ENCODE data around the genes SPAG9 and C17orf67.

- RRBS: 1% methylated on average over 34 of the region's 78 CpGs
These were observed at the start of gene SPAG9 for GRCh38 chr17:51120295-51120926. TSS of gene SPAG9 (minus strand) at chr17:51120868.

DNA sequence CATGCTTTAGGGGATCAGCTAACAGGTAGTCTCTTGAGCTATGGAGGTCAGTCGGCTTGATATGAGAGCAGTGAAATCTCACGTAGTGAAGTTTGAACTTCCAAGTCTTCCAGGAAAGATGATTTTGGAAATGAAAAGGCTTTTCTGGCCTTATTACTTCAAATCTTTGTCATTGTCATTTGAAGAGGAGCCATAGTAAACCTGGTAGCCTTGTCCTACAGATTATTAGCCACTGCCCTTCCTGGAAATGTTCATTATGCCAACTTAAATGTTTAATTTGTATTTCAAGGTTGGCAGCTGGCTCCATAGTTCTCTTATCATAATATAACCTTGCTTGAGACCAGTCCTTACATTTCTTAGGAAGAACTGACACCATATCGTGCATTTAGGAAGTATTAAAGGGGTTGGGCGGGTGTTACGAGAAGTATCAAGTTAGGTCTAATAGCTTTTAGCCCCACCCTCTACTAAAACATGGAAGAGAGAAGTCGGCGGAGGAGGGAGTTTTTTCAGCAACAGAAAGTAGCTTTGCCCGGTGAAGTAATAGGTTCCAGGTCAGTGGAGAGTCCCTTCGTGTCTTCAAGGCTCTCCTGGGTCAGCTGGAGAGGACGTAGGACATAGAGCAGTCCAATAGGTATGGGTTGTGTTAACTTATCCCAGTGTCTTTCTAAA, 37.9 kb downstream of the UTP18 start:
- RRBS: no CpG with 5 or more reads among the region's 10 CpGs

GRCh38 chr17:51435102-51435599, 174.8 kb downstream of the UTP18 start:
- RRBS: no CpG with 5 or more reads among the region's 4 CpGs

GRCh38 chr17:52157722-52158182, 762 bp downstream of the CA10 start:
- RRBS: 0% methylated on average over 2 of the region's 36 CpGs

GRCh38 chr17:54302907-54303297, 480.2 kb downstream of the KIF2B start:
- RRBS: no CpG with 5 or more reads among the region's 1 CpG

- RRBS: no CpG with 5 or more reads among the region's 11 CpGs
These were observed 1.3 kb upstream of the HLF start for GRCh38 chr17:55263435-55263801.

GRCh38 chr17:55443245-55443838, 21.7 kb upstream of the MMD start:
- RRBS: no CpG with 5 or more reads among the region's 3 CpGs

DNA sequence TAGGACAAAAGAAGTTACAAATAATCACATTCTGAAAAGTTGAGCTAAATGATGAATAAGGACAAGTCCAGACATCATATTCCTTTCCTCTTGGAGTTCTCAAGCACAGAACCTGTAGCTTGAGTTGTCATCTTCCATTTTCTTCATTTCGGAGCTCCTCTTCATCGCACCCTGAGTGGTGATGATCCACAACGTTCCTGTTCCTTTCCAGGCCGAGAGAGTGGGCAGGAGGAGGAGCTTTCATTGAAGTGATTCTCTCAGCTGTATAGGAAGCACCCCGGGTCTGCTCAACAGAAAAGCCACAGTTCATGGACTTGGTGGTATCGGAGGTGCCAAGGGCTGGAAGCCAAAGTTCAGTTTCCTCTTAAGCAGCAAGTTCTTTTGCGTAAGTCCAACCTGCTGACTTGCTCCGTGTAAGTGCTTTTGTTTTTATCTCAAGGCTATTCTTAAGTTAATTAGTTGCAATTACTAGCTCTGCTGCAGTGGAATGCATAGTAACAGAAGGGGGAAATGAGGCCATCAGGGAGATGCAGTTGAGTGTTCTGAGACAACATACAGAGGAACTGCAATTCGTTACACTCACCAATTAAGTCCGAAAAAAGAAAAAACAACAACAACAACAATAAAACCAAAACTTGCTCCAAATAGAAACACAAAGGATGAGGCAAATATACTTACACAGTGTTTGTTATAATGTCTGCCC, 45.0 kb upstream of the MMD start:
- RRBS: no CpG with 5 or more reads among the region's 10 CpGs

GRCh38 chr17:56034014-56034682, 119.1 kb upstream of the ANKFN1 start:
- RRBS: no CpG with 5 or more reads among the region's 6 CpGs

GRCh38 chr17:56203473-56204004, 50.3 kb downstream of the ANKFN1 start:
- RRBS: no CpG with 5 or more reads among the region's 7 CpGs

- RRBS: no CpG with 5 or more reads among the region's 1 CpG
These were observed 6.1 kb downstream of the NOG start for GRCh38 chr17:56599625-56599879.

GRCh38 chr17:56751351-56751717, 82.4 kb downstream of the C17orf67 start:
- RRBS: no CpG with 5 or more reads among the region's 5 CpGs

DNA sequence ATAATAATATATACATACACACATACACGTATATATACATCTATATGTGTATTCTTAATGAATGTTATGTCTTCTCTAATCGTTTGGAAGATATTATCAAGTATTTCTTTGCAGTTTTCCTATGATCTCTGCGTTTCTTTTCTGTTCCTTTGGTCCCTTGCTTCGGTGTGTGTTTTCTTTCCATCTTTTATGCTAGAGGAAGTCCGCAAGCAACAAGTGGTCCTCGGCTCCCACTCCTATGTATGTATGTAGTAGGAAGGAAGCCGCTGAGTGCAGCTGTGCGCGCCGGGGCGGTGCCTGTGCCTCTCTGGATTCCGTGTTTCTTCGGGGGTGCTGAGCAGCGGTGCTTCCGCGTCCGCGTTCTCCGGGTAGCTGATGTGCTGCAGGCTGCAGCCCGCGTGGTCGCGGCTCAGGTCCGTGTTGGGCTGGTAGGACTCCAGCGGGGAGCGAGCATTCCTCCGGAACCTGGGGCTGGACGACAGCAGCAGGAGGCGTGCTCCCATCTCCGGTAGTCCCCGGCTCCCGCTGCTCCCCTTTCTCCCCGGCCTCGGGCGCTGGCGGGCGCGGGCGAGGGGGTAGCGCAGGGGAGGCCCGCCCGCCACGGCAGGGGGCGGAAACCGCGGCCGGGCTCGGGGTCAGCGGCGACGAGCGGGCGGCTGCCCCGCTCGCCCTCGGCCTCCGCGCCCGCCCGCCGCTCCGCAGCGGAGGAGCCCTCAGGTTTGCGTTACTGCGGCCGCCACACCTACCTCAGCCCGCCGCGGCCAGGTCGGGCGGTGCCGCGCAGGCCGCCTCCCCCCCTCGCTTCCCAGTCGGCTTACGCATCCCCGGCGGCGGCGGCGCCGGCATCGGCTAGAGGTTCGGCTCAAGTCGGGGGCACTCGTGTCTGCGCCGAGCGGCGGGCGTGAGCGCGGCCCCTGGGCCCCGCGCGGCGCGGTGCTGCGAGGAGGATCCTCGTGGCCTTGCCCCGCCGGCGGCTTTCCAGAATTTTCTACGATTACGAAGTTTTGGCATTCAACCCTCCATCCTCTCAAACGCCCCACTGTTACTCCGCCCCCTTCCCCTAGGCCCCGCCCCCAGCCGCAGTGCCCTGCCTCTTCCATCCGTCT, at the start of gene C17orf67:
Gene C17orf67 (minus strand): TSS at position 1,049 of the 1,106 bp plus-strand sequence.
- RRBS: 1% methylated on average over 39 of the region's 111 CpGs

- RRBS: no CpG with 5 or more reads among the region's 9 CpGs
These were observed 18.7 kb downstream of the TRIM25 start for GRCh38 chr17:56895186-56895590.

DNA sequence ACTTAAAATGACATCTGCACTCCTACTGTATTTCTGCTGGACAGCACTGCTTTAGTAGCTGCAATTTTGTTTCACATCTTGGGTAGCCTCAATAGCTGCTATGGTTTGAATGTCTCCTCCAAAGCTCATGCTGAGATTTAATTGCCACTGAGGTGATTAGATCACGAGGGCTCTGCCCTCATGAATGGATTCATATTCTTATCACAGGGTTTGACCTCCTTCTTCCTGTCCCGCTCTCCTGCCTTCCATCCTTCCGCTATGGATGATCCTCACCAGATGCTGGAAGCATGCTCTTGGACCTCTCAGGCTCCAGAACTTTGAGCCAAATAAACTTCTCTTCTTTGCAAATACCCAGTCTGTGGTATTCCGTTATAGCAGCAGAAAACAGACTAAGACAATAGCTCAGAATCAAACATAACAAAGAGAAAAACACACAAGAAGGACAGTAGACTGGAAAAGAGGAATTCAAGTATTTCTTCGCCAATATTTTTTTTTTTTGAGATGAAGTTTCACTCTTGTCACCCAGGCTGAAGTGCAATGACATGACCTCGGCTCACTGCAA, 7.8 kb downstream of the TRIM25 start:
- RRBS: no CpG with 5 or more reads among the region's 6 CpGs

DNA sequence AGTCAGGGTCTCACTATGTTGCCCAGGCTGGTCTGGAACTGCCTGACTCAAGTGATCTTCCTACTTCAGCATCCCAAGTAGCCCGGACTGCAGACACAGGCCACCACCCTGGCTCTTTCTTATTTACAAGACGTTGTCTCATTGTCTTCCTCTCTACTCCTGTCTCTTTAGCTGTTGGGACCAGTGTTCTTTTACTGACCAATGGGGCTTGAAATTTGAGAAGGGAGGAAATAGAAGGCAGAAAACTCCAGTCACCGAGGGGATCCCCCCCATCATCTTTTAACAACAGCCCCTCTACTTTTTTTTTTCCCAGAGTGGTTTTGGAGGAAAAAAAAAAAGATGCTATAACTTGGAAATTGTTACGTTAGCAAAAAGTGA, 1.2 kb downstream of the SCPEP1 start:
- RRBS: no CpG with 5 or more reads among the region's 4 CpGs

DNA sequence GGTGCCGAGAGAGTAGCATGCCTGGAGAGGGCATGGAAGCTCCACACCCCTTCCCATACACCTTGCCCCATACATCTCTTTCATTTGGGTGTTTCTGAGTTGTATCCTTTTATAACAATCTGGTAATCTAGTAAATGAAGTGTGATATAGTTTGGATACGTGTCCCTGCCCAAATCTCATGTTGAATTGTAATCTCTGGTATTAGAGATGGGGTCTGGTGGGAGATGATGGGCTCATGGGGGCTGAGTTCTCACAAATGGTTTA, 45.3 kb downstream of the SCPEP1 start:
- RRBS: no CpG with 5 or more reads among the region's 2 CpGs

DNA sequence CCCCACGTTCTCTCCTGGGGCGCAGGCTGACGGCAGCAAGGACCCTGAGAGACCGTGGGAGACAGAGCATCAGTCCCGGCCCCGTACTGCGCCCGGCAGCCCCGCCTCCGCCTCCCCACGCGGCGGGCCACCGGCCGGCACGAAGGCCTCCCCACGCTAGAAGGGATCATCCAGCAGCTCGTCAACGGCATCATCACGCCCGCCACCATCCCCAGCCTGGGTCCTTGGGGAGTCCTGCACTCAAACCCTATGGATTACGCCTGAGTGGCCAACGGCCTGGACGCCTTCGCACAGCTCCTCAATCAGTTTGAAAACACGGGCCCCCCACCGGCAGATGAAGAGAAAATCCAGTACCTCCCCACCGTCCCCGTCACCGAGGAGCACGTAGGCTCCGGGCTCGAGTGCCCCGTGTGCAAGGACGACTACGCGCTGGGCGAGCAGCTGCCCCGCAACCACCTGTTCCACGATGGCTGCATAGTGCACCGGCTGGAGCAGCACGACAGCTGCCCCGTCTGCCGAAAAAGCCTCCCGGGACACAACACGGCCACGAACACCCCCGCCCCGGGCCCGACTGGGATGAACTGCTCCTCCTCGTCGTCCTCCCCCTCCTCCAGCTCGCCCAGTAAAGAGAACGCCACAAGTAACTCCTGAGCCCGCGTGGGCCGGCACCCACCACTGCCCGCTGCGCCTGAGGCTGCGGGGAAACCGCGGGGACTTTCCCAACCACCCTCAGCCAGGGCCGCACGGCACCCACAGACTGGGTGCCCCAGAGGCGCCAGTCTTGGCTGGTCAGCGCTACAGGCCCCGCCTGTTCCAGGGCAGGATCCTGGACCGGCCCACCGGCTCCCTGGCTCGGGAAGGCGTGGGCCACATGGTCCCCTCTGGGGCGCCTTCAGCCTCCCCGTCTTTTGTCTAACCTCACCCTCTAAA, 39.0 kb upstream of the AKAP1 start:
- RRBS: 9% methylated on average over 27 of the region's 73 CpGs

DNA sequence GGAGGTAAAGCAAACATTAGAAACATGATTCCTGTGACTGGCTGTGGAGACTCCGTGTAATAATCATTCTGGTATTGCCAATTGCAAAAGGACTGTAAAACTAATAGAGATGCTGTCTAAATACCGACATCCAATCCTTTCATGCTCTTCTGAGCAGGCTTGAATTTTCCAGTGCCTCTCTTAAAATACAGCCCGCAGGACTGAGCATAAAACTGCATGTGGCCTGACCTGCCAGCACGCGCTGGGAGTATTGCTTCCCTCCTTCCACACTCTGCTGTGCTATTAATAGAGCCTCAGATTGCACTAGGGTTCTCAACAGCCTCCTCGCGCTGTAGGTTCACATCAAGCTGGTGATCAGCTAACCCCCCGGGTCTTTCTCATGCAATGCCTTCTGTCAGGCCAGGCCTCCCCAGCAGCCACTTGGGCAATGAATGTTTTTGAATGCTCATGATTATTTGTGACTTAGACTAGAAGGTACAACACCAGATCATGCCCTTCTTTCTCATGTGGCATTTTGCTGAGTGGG, 14.2 kb upstream of the MSI2 start:
- RRBS: no CpG with 5 or more reads among the region's 8 CpGs

- RRBS: no CpG with 5 or more reads among the region's 13 CpGs
These were observed 152.1 kb downstream of the MSI2 start for GRCh38 chr17:57408263-57408936.

Measured in zone of skin (tissue), 1 donor.